HGPS cell (cell line): ENCODE data around the genes H1-7, ANP32D, PRKAG1 and TUBA1A.

- RRBS, result no CpG with 5 or more reads among the region's 9 CpGs
Observed at GRCh38 chr12:47894369-47895134, 10.2 kb downstream of the VDR start.

DNA sequence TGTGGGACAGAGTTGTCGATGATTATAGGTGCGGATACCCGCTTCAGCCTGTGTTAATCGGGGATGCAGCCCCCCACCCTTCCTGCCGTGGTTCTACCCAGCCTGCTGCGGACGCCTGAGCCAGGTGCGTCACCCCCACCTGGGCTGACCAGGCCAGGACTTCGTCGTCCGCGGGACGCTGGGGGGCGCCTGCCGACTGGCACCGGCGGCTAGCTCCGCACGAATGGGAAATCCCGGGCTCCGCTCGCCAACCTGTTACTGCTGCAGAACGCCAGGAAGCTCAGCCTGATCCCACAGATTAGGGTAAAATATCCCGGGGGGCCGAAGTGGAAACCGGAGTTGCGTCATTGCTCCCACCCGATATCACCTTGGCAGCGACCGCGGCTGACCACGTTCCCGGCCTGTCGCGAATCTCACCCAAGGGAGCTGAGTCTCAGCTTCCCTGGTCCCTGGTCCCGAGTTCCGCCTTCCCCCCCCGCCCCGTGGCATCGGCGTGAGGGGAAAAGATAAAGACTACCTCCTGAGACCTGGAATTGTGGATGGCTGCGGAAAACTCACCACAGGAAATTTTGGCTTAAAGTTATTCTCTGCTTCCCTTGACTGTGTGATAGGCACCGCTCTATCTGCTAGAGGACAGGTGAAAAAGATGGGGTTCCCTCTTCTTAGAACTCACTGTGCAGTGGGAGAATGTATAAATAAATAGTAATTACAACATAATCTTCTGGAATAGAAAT, 634 bp upstream of the VDR start:
- RRBS, result 9% methylated on average over 12 of the region's 43 CpGs

- RRBS, result no CpG with 5 or more reads among the region's 2 CpGs
Observed at GRCh38 chr12:48328813-48328980, at the start of gene H1-7. TSS of gene H1-7 (plus strand) at chr12:48328980.

- RRBS, result no CpG with 5 or more reads among the region's 10 CpGs
Observed at GRCh38 chr12:48472228-48472744, at the start of gene ANP32D. TSS of gene ANP32D (plus strand) at chr12:48472559.

DNA sequence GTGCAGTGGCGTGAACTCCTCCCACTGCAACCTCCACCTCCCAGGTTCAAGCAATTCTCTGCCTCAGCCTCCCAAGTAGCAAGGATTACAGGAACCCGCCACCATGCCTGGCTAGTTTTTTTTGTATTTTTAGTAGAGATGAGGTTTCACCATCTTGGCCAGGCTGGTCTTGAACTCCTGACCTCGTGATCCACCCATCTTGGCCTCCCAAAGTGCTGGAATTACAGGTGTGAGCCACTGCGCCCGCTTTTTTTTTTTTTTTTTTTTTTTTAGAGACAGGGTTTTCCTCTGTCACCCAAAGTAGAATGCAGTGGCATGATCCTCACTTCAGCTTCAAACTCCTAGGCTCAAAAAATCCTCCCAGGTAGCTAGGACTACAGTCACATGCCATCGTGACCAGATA, 17.4 kb downstream of the KANSL2 start:
- RRBS, result no CpG with 5 or more reads among the region's 6 CpGs

DNA sequence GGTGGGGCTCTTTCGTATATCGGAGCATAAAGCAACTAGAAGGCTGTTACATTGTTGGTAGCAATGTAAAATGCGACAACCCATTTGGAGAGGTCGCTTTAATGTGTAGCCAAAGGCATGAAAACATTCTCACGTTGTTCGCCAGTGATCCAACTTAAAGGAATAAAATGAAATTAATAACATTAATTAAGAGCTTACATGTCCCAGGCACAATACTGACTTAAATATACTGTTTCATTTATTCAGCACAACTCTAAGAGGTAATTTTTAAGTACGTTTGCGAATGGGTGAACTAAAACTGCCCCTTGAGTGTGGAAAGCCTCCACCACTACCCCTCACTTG, 982 bp upstream of the CCNT1 start:
- RRBS, result no CpG with 5 or more reads among the region's 8 CpGs

DNA sequence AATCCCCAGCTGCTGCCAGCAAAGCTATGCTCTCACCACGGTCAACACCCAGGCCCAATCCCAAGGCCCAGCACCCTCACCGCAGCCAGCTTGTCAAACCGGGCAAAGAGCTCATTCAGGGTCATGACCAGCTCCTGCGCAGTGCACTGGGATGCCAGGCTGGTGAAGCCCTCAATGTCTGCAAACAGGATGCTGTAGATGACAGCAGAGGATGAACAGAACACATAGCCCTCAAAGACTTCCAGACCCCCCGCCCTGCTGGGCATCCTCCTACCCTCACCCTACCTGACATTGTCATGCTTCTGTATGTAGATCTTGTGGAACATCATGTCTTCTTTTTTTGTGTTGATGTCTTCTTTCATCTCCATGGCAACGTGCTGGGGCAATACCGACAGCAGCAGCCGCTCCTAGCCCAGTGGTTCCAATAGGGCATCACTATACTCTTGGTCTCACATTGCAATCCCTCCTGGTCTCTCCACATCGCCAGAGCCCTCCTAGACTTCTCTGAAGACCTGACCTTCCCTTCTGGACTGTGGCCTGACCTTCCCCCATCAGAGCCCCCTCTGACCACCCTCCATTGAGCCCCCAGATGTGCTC, 11.5 kb downstream of the ADCY6 start:
- RRBS, result no CpG with 5 or more reads among the region's 9 CpGs

GRCh38 chr12:48890527-48891775, 13.0 kb upstream of the CCDC65 start:
- RRBS, result 2% methylated on average over 11 of the region's 43 CpGs

- RRBS, result 1% methylated on average over 19 of the region's 57 CpGs
Observed at GRCh38 chr12:49018340-49019098, at the start of gene PRKAG1. TSS of gene PRKAG1 (minus strand) at chr12:49018776.

GRCh38 chr12:49045977-49046732, 14.4 kb downstream of the KMT2D start:
- RRBS, result no CpG with 5 or more reads among the region's 14 CpGs

DNA sequence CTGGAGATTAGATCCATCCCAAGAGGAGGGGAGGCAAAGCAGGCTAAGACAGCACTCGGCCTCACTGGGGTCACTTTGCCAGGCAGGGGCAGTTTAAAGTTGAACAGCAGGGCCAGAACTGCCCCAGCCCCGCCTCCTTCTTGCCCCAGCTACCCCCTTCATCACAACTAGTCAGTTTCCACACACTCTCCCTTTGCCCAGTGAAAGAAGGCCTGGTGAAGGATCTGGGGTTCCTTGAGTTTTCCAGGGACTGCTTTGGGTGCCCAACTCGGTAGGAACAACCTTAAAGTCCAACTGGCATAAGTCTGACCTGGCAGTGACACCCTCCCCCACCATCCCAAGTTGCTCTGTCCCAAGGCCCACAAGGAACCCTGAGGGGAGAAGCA, 1.7 kb downstream of the KMT2D start:
- RRBS, result no CpG with 5 or more reads among the region's 3 CpGs

DNA sequence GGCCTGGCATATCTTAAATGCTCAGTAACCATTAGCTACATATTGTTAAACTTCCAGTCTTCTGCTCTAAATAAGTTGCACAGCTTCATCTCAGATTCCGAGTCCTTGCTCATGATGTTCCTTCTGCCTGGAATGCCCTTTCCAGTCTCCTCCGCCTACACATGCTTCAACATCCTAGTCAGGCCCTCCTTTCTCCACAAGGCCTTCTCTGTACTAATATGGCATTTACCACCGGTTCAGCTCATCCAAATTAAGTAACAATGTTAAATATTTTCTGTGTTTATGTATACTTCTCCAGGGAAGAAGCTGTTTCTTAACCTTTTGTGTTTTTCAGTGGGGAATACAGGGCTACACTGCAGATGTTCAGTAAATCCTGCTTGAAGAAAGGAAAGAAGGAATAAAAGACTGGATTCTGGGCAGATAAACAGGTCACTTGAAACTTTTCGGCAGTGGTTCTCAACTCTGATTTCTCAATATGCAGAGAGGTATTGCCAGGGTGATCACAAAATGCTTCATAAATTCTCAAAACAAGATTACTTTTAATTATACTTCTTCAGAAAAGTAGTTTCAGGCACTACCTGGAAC, 8.4 kb downstream of the DHH start:
- RRBS, result no CpG with 5 or more reads among the region's 4 CpGs

DNA sequence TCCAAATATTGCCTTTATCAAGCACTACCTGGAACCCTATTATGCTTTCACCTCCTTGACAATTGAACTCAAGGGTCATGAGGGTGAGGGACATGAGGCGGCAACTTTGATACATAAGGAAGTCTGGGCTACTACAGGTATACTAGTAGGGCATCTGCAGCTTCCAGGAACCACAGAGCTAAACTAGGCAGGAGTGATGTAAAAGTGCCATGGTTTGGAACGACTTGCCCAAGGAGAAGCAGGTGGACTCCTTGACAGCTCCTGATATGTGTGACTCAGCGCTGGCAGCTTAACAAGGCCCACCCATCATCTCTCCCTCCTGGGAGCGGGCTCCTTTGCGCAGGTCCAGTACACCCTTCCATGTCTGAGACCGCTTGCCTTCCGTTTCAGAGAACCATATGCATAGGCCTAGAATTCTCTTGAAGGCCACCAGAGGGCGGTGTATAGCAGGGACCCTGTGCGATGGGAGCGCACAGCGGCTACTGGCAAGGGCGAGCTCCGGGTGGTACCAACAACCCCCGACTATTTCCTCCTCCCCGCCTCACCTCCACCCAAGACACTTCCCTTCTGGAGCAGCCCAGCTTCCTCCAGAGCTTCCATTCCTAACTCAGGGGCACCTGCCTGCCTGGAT, 6.5 kb downstream of the DHH start:
- RRBS, result no CpG with 5 or more reads among the region's 15 CpGs

DNA sequence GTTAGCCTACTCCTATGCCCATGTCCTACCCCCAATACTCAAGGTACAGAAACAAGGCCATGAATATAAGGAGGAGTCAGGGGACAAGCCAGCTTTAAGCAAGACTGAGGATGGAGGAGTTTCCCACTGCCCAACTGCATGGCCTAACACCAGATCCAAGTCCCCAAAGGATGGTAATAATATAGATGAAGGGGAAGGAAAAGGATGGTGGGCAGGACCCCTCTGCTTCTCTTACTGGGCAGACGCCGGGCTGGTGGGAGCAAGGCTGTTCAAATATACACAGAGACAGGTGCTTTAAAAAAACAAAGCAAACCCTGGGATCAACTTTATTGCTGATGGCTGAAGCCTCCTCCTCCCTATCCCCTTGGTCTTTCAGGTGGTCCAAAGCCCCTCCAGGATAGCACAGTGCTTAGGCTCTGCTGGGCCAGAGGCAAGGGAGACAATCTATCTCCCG, 2.3 kb upstream of the DHH start:
- RRBS, result no CpG with 5 or more reads among the region's 3 CpGs

DNA sequence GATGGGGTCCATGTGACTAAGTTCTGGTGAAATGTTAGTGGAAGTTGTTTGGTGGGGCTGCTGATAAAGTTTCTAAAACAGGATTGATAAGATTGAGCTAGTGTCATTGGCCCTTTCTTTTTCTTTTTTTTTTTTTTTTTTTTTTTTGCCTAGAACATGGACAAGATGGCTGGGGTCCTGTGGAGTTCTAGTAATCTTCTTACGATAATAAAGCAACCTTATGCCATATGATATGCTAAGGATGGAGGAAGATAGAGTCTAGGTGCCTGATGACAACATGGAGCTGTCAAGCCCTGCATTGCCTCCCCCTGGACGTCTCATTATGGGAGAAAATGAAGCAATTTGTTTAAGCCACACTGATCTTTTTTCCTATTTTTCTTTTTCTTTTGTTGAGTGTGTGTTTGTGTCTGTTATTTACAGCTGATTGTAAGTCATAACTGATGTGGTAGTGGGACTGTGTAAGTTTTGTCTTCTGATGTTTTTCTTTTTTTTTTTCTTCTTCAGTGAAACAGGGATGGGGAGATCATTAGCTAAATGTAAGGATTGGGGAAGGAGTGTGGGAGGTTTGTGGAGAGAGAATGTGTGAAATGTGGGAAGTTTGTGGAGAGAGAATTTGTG, 16.4 kb upstream of the TUBA1B start:
- RRBS, result no CpG with 5 or more reads among the region's 2 CpGs

GRCh38 chr12:49188843-49189434, at the start of gene TUBA1A:
TSS of gene TUBA1A (minus strand) at chr12:49189080.
- RRBS, result no CpG with 5 or more reads among the region's 28 CpGs

DNA sequence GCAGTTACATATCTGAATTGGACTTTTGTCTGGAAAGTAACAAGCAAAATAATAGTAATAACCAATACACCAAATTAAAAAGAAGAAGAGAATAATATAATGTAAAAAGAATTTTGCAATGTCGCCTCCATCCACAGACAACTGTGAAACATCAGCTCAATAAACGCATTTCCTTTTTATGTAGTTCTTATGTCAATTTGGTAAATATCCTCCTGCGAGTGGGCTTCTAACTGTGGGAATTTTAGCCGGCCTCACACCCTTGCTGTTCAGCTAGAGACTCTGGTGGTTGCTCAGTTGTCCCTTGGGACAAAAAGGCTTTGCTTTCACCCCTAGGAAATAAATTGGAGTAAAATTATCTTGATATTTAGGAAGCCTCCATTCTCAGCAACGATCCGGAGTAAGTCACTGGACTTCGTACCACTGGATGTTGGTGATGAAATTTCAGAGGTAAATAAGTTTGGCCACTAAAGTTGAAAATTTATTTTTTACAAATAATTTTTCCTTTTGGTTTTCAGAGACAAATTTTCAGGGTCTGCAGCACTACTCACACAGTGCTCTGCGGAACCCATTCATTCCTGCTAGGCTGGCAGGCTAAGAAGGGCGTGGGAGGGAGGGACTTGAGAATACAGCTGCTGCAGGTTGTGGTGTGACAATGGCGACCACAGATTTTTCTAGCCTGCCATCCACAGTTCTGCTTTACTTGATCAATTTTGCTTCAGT, 1.3 kb upstream of the TUBA1A start:
- RRBS, result no CpG with 5 or more reads among the region's 10 CpGs

DNA sequence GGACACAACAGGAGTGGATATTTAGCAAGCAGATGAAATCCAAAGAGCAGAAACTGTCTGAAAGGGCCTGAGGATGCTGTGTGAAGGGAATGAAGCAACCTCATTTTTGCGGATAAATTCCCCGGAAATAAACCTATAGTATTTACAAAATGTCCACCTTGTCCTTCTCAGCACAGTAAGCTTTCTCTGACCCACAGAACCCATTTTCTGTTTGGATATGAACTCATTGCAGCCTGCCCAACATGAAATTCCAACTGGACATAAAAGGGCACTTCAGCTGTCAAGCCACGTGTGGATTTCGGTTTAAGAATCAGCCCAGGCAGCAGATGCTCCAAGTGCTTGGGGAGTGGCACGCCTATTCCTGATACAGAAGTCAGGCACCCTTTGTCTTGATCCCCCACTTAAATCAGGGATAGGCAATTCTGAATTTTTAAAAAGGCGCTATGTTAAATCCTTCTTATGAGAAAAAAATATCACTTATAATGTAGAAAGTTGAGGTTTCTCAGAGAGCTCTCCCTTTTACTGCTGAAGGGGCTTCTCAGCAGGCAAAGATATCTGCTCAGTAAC, 32.7 kb upstream of the TUBA1C start:
- RRBS, result no CpG with 5 or more reads among the region's 6 CpGs

GRCh38 chr12:49347093-49347276, 297 bp downstream of the DNAJC22 start:
- RRBS, result no CpG with 5 or more reads among the region's 13 CpGs

GRCh38 chr12:49641814-49642192, 18.4 kb downstream of the PRPF40B start:
- RRBS, result no CpG with 5 or more reads among the region's 10 CpGs